A375 (cell line): ENCODE measurements around a stretch of chr2.

DNA sequence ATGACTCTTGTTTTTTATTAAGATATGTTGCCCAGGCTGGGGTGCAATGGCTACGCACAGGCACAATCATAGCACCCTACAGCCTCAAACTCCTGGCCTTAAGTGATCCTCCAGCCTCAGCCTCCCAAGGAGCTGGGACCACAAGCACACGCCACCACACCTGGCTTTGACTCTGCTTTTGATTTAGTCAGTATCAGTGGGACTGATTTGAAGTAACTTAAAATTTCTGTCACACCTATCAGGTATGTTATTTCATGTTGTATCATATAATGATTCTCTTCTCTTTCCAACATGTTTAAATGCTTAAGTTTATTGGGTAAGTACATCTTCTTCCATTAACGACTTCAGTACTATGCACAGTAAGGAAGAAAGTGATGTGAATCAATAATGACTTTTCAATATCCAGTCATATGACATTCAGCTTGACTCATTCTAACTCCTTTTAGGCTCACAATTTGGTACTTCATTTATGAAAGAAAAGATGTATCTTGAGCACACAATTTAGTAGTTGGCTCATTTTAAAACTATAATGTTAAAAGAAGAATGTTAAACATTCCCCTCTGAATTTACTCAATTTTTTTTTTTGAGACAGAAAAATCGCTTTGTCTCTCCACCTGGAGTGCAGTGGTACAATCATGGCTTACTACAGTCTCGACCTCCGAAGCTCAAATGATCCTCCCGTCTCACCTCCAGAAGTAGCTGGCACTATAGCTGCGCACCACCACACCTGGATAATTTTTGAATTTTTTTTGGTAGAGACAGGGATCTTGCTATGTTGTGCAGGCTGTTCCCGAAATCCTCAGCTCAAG is 6.1 kb downstream of the PPP4R3B start:
- RAMPAGE, long total RNA, result no peak

DNA sequence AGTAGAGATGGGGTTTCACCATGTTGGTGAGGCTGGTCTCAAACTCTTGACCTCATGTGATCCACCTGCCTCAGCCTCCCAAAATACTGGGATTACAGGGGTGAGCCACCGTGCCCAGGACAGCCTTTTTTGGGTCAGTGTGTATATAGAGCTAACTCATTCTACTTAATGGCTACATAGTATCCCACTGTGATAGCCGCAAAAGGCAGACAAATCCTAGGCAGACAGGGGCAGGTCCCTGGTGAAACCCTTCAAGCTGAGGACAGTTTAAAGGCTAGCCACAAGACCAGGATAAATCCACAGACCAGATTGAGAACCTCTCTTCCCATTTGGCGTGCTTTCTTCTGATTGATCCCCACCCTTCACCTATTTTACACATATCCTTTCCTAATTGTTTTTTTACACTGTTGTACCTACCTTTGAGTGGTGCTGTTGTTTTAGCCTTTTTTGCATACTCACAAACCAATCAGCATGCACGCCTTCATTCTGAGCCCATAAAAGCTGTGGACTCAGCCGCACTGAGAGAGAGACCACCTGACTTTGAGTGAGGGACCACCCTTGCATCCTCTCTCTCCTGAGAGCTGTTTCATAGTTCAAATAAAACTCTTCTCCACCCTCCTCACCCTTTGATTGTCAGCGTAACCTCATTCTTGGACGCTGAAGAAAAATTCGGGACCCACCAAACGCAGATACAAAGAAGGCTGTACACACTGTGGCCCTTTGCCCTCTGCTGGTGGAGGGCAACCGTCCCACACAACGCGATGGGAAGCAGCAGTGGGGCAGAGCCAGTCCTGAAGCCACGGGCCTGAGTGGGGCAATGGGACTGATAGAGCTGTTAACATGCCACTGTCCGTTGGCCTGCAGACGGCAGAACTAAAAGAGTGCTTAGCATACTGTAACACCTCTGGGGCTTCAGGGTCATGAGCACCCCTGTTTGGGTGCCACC is 3.8 kb upstream of the PPP4R3B start:
- RAMPAGE, long total RNA, result no peak

DNA sequence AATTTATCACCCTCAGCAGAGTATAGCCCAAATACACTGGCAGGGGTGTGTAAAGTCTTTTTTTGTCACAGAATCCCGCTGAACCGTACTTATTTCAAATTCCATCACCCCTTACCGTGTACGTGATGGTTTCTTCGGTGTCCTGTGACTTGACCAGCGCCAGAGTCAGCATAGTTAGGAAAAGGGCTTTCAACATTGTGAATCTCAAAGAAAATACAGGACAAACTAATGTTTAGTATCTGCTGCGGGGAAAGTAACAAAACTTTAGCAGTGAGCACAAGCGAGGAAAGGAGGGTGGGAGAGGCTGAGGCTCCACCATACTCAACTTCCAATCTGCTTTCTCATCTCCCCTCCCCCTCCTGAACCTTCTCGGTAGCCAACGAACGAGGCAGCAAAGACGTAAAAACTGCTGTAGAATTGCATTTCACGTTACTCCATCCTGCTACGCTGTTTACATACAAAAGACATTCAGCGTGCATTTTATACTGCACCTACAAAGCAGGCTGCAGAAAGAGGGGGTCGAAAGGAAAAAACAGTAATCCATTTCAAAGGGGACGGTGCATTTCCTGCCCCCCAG is 1.2 kb downstream of the EFEMP1 start:
- RAMPAGE, long total RNA, result no peak

DNA sequence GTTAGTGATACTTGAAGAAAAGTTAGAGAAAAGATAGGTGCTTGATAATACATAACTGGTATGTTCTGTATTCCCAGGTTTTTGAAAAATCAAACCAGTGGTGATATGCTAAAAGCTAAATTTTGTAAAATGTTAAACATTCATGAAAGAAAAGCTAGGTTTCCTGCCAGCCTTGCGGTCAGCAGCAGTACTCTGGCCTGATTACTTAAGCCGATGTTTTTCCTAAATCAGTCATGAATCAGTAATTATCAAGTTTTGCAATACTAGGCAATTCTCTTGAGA is 31.0 kb upstream of the EFEMP1 start:
- RAMPAGE, long total RNA, result no peak

DNA sequence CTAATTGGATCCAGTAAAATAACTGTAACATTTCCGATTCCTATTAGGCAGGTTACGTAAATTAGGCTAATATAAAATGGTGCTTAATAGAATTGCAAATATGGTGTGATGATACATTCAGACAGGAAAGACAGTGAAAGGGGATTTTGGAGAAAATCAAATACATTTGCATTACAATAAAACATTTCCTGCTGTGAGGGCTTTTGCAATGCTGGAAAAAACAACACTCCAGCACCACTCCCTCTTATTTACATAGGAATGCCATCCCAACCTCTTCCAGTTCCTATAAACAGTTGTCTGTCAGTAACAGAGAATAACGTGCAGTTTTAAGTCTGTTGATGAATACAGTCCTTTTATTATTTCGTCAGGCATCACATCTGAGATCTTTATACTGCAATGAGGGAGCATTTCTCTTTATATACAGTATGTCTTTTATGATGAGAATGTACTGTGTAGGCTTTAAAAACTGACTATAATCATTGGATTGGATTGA is 298.9 kb upstream of the FANCL start:
- RAMPAGE, long total RNA, result no peak

DNA sequence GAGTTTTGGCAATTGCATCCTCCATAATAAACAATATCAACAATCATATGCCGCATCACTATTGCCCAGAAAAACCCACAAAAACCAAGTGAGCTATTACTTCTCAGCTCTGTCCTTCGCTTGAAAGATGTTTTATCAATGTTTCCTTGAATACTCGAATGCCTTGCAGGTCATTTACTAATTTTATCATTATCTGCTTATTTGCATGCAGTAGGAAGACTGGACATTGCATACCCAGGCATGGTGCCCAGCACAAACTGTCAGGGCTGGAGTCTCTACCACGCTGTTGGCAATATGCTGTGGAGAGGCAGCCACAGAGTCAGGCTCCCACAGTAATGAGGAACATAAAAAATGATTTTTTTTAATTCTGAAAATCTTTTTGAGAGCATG is 709.6 kb upstream of the FANCL start:
- RAMPAGE, long total RNA, result no peak

- RAMPAGE, long total RNA, result no peak
Observed at GRCh38 chr2:60351621-60352322, 201.7 kb downstream of the BCL11A start.

DNA sequence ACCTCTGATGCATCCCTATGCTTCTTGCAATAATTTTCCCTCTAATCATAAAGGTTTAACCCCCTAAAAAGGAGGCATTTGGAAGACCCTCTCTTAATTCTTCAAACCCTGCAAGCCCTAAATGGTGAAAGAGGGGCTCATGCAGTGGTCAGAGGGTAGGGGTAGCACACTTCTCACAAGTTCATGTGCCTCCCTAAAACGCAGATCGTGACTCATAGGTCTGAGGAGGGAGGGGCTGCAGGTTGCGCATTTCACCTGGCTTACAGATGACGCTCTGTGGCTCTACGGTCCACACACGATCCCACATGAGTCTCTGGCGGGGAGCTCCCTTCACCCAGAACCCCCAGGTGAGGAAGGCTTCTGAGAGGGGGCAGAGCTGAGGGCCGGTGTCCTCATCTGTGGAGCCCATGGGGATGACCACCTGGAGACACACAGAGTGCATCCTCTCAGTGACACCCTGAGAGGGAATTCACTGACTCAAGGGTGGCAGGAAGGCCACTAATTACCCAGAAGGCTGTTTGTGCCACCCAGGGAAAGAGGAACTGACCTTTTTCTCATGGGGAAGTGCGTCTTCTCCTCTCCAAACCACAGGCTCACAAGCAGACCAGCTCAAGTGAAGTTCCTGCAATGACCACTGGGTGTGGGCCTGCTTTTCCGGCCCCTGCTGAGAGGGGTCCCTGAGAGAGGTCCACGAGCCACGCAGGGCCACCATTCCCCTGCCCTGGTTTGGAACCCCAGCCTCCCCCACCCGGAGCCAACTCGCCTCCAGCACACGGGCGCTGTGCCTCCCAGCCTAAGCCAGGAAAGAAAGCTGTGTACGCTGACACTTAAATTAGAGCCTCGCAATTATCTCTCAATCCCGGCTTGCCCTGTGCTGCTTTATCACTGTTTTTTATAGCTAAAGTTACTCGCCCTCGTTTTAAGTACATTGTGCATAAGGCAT is 114.2 kb downstream of the BCL11A start:
- RAMPAGE, long total RNA, result no peak

GRCh38 chr2:60461049-60461914 is 92.2 kb downstream of the BCL11A start:
- RAMPAGE, long total RNA, result no peak

DNA sequence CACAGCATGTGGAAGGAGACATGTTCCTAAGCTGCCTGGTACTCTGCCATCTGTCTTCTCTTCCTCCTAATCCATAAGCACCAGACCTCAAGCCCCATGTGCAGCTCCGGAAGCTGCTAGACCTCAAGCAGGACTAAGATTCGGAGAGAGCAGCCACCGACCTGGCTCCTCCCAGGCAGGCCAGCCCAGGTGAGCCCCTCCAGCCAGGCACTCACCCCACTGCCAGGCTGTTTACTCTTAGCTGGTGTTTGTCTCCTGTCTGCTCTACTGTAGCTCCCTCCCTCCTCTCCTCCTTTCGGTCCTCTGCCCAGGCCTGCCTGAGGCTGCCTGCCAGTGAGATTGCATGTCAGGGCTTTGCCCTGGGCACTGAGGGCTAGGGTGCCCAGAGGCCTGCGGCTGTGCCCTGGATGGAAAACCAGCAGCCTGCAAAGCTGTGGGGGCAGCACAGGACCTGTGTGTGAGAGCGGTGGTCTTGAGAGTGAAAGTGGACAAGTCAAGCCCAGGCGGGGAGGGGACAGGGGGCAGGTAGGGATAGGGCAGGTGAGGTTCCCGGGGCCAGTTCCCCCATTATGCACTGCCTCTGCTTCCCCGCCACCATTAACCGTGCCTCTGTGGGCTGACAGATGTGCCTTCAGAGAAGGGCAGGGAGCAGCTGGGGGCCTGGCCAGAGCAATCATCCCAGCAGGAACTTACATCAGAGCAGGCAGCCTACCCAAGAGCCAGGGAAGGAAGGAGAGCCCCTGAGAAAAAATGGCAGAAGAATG is 53.5 kb downstream of the BCL11A start:
- RAMPAGE, long total RNA, result no peak

DNA sequence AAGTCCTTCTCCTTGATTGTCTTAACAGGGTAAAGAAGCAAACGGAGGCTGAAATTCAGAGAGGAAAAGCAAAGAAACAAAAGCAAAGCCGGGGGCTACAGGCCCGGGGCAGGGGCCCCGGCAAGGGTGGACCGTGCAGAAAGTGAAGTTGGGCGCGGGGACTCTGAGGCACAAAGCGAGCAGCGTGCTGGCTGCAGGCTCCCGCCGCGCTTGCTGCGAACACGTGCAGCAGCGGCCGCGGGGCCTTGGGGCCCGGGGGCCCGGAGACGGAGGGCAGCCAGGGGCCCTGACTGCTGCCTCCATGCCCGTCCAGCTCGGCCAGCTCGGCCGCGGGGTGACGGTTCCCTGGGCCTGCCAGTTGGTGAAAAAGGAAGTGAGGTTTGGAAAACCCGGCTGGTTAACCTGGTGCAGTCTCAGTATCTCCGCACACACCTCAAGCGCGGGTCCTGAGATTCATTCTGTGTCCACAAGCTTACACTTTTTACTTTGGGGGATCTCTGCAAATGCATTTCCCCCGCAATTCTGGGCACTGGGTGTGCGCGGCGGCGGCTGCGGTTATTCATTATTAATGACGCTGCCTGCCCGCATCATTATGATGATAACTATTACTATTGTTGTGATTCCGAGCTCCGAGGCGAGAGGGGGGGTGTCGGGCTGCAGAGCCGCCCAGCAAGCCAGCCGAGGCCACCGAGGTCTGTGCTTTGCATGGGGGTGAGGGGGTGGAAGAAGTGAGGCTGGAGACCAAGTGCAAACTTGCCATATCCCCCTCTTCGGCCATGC is 3.9 kb downstream of the BCL11A start:
- RAMPAGE, long total RNA, result no peak

DNA sequence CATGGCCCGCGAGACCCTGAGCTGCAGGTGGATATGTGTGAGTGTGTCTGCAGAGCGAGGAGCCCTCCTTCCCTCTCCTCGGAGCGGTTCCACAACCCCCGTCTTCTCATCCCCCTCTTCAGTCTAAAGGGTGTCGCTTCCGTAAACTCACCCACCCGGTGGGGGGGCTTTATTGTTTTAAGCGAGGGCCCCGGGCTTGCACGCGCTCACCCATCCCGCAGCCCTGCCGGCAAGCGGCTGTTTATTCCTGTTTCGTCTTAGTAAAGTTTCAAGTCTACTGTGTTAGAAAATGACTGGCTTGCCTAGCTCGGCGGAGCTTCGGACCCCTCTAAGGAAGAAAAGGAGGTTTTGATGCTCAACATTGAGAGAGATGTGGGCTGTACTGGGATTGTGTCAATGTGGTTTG is 2.0 kb upstream of the BCL11A start:
- RAMPAGE, long total RNA, result no peak

DNA sequence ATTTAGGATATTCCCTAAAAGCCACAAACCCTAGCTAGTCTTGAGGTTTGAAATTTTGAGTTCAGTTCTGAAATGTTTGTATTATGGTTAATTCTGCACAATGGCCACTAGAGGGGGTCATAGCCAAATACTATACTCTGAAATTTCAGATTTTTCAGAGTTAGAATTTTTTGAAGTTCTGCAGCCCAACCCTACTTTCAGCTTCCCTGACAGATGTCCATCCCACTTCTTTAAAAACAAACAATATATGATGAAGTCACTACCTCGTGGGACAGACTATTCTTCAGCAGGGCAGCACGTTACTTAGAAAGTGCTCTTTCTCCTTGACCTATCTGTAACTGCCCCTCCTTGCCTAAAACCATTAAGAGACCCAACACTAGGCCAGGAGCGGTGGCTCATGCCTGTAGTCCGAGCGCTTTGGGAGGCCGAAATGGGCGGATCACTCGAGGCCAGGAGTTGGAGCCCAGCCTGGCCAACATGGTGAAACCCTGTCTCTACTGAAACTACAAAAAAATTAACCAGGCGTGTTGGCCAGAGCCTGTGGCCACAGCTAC is 48.2 kb upstream of the PAPOLG start:
- RAMPAGE, long total RNA, result no peak

GRCh38 chr2:60717501-60718315 is 38.4 kb upstream of the PAPOLG start:
- RAMPAGE, long total RNA, result no peak

- RAMPAGE, long total RNA, result no peak
Observed at GRCh38 chr2:61185425-61186702, 23.9 kb downstream of the C2orf74 start.

DNA sequence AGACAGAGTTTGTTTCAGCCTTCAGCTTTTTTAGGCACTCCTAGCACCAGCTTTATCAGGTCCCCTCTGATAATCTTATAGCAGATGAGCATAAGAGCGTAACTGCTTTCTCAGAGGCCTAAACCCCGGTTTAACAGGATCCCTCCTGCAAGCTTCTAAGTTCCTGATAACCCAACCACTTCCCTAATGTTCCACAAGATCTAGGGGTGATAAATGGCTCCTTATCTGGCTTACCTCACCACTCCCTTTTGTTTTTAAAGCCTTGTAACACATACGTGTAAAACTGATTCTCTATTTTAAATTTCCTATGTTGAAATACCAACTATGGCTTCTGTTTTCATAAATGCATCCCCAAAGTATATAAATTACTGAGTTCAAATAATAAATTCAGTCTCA is 126.1 kb downstream of the C2orf74 start:
- RAMPAGE, long total RNA, result no peak

- RAMPAGE, long total RNA, result no peak
Observed at GRCh38 chr2:61311469-61312062, 149.6 kb downstream of the C2orf74 start.

- RAMPAGE, long total RNA, result no peak
Observed at GRCh38 chr2:61416906-61417594, 53.8 kb downstream of the USP34 start.

DNA sequence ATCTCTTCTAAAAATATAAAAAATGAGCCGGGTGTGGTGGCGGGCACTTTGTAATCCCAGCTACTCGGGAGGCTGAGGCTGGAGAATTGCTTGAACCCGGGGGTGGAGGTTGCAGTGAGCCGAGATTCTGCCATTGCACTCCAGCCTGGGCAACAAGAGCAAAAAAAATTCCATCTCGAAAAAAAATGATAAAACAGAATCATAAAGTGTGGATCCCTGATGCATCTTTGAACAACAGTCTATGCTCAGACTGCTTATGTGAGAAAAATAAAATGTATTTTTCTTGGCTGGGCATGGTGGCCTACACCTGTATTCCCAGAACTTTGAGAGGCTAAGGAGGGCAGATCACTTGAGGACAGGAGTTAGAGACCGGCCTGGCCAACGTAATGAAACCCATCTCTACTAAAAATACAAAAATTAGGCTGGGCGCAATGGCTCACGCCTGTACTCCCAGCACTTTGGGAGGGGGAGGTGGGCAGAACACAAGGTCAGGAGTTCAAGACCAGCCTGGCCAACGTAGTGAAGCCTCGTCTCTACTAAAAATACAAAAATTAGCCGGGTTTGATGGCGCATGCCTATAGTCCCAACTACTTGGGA is 3.3 kb upstream of the USP34 start:
- RAMPAGE, long total RNA, result no peak

- RAMPAGE, long total RNA, result no peak
Observed at GRCh38 chr2:61493328-61494507, 22.8 kb upstream of the USP34 start.